ENCODE measurements around the genes PLPP2, R3HDM4 and TMEM259.

DNA sequence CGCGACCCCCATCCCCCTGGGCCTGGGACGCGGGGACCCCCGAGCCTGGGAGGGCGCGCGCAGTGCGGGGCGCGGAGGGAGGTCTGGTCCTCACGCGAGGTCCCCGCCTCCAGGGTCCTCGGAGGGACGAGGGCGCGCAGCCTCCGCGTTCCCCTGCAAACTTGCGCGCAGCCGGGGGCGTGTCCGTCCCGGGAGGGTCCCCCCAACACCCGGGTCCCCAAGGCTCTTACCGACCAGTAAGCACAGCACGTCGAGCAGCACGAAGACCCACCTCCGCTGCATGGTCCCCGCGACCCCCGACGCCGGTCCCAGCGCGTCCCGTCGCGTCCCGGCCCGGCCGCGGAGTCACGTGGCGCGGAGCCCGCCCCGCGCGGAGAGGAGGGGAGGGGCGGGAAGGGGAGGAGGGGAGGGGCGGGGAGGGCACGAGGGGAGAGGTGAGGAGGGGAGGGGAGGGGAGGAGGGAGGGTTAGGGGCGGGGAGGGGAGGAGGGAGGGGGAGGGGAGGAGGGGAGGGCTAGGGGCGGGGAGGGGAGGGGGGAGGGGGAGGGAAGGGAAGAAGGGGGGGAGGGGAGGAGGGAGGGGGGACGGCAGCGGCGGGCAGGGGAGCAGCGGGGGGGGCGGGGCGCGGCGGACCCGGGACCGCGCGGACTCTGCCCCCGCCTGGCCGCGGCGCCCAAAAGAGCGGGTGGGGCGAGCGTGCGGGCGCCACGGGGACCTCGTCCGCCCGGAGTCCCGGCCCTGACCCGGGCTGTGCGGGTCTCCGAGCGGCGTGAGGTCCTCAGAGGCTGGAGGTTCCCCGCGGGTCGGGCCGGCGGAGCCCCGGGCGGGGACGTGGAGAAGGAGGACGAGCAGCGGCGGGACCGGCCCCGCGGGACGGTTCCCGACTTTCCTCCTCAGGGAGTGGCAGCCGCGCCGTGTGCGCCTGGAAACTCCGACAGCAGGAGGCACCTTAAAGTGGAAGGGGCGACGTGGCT lies at the start of gene PLPP2:
TSS of gene PLPP2 (minus strand) at position 349 of the 973 bp plus-strand sequence.
- RRBS = 7% methylated on average over 39 of the region's 112 CpGs

- RRBS = 89% methylated on average over 8 of the region's 50 CpGs
These were observed 14.4 kb upstream of the PLPP2 start for GRCh38 chr19:305333-306296.

GRCh38 chr19:491154-491749 lies 5.0 kb upstream of the MADCAM1 start:
- RRBS = 54% methylated on average over 5 of the region's 31 CpGs

DNA sequence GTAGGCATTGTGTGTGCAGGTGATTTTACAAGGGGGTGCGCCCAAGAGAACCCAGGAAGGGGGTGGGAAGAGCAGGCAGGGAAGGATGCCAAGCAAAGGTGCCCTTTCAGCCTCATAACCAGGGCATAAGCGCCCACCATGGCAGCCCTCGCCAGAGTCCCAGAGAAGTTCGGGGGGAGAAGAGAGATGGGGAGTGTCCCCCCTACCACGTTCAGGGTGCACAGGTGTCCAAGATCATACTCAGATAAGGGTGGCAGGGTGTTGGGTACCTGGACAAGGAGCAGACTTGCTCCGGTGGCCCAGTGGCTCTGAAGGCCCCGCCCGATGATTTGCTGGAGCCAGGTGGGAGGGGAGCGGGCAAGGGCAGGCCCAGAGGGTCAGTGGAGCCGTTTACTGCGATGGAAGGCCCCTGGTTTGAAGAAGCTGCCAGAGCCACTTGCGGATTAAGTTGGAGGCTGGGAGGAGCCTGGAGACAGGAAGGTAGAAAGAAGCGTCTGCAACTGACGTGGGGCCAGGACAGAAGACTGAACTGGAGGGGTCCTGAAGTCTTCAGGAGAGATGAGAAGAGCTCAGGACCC lies 1.4 kb downstream of the TPGS1 start:
- RRBS = no CpG with 5 or more reads among the region's 14 CpGs

GRCh38 chr19:602584-603029 lies 12.9 kb downstream of the HCN2 start:
- RRBS = 92% methylated on average over 2 of the region's 18 CpGs

DNA sequence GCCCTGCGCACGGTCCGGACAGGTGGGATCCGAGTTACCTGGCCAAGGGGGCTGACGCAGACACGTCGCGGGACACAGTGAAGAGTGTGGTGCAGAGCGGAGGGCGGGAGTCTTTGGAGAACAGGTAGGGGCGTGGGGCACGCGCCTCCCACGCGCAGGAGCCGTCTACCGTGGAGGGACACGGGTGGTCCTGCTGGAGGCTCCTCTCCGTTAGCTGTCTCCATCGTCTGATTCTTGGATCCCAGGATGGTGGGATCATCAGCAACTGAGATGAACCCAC lies 7.1 kb downstream of the FGF22 start:
- RRBS = no CpG with 5 or more reads among the region's 20 CpGs

GRCh38 chr19:680692-681797 lies 4.9 kb downstream of the FSTL3 start:
- RRBS = no CpG with 5 or more reads among the region's 58 CpGs

- RRBS = 17% methylated on average over 6 of the region's 20 CpGs
These were observed 337 bp downstream of the PRSS57 start for GRCh38 chr19:694913-695316.

GRCh38 chr19:727426-728657 lies 19.1 kb downstream of the PALM start:
- RRBS = 47% methylated on average over 4 of the region's 63 CpGs

DNA sequence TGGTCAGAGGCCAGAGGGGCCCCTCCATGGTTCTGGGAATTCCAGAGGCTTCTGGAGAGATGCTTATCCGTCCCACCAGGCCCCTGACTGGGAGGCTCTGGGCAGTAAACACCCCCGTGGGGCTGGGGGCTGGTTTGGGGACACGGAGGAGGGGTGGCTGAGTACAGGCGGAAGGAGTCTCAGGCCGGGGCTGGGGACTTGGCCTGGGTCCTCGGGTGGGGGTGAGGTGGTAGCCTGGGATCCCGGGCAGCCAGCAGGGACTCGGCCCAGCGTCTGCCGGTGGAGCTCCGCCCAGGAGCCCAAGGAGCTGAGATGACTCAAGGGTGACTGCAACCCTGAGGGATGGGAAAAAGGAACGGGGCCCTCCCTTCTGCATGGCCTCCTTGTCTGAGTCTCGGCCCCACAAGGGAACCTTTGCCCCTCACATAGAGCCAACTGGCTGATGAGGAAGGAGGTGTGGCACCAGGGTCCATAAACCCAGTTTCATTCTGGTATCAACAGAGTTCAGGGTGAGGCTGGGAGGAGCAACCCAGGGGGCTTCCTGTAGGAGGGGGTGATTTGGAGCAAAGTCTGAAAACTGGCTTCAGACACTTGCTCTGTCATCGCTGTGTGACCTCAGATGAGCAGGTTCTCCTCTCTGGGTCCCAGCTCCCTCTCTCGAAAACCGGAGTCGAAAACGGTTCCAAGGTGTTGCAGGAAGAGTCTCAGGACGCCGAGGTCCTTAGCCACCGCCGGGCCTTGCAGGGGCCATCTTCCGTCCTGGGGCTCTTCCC lies 768 bp downstream of the MISP start:
- RRBS = 65% methylated on average over 11 of the region's 23 CpGs

DNA sequence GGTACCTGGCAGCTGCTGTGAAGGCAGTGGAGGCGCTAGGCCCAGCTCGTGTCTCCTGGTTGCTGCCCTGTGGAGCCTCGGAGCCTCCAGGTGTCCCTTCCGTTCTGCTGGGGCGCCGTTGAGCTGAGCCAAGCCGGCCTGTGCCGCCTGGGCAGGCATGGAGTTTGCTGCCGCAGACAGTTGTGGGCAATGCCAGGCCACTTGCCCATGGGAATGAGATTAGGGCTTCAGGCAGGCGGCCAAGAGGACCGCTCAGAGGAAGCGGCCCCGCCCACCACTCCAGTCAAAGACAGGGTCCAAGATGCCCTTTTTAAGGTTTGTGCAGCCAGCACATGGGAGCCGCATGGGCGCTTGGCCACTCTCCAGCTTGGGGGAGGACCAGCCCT lies 4.0 kb downstream of the PTBP1 start:
- RRBS = no CpG with 5 or more reads among the region's 15 CpGs

- RRBS = 90% methylated on average over 4 of the region's 39 CpGs
These were observed 7.6 kb downstream of the PTBP1 start for GRCh38 chr19:804776-805300.

GRCh38 chr19:859819-860213 lies 352 bp downstream of the CFD start:
- RRBS = no CpG with 5 or more reads among the region's 13 CpGs

- RRBS = 94% methylated on average over 3 of the region's 16 CpGs
These were observed 11.1 kb downstream of the CFD start for GRCh38 chr19:870530-870917.

DNA sequence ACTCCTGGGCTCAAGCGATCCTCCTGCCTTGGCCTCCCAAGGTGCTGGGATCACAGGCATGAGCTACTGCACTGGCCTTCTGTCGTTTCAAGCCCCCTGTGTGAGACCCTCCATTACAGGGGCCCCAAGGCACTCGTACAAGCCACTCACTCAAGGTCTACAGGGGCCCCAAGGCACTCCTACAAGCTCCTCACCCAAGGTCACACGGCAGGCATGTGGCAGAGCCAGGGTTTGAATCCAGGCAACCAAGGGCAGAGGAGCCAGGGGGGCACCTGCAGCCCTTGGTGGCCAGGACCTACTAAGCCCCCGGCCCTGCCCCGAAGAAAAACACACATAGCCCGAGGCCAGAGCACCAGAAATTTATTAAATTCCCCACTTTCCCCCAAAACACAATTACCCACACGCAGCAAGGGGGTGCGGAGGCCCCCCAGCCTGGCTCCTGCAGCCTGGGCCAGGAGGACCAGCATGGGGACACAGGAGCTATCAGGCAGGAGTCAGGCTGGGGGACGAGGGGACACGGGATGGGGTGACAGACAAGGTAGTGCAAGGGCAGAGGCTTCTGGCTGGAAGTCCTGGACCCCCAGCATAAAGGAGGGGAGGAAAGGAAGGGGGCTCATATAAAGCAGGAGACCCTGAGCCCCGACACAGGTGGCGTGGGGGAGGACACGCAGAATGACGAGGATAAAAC lies 3.3 kb upstream of the MED16 start:
- RRBS = no CpG with 5 or more reads among the region's 15 CpGs

DNA sequence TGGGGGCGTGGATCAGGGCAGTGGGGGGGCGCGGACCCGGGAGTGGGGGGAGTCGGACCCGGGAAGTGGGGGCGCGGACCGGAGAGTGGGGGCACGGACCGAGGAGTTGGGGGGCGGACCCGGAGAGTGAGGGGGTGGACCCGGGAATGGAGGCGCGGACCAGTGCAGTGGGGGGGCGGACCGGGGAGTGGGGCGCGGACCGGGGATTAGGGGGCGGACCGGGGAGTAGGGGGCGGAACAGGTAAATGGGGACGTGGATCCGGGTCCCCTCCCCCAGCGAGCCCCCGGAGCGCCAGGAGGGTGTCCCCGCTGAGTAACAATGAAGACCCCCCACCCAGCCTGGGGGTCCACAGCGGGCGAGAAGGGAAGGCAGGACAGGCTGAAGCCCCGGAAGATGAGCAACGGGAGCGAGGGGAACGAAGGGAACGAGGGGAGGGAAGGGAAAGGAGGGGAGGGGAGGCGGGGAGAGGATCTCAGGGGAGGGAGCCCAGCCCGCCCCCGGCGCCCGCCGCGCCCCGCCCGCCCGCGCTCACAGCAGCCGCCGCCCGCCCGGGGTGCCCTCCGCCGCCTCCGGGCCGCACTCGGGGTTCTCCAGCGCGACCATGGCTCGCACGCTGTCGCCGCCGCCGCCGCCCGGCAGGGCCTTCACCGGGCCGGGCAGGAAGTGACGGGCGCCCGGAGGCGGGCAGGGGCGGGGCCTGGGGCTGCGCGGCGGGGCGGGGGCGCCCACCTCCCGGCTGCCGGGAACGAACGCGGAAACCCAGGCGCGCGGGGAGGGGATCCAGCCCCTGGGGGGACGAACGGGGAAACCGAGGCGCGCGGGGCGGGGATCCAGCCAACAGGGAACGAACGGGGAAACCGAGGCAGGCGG lies at the start of gene R3HDM4:
TSS of gene R3HDM4 (minus strand) at position 666 of the 871 bp plus-strand sequence.
- RRBS = 2% methylated on average over 55 of the region's 98 CpGs

GRCh38 chr19:929358-930093 lies 3.7 kb downstream of the ARID3A start:
- RRBS = 92% methylated on average over 28 of the region's 53 CpGs

DNA sequence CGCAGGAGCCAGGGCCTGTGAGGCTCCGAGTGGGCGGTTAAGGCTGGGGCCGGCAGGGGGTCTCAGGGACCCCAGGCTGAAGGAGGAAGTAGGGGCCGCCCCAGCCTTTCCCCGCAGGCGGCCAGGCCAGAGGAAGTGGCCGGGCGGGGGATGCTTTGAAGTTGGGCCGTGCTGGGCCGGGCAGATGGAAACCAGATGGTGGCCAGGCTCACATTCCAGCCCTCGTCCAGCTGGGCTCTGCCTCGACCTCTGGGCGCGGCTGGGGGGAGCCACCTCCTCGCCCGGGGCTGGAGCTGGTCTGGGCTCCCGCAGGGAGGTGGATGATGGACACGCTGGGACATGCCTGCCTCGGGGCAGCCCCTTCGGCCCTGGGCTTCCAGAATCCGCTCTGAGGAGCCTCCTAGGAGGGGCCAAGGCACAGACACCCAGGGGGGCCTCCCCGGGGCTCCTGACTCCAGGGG lies 7.4 kb downstream of the ARID3A start:
- RRBS = 9% methylated on average over 6 of the region's 23 CpGs

- RRBS = no CpG with 5 or more reads among the region's 24 CpGs
These were observed 20.1 kb upstream of the WDR18 start for GRCh38 chr19:963927-964503.

DNA sequence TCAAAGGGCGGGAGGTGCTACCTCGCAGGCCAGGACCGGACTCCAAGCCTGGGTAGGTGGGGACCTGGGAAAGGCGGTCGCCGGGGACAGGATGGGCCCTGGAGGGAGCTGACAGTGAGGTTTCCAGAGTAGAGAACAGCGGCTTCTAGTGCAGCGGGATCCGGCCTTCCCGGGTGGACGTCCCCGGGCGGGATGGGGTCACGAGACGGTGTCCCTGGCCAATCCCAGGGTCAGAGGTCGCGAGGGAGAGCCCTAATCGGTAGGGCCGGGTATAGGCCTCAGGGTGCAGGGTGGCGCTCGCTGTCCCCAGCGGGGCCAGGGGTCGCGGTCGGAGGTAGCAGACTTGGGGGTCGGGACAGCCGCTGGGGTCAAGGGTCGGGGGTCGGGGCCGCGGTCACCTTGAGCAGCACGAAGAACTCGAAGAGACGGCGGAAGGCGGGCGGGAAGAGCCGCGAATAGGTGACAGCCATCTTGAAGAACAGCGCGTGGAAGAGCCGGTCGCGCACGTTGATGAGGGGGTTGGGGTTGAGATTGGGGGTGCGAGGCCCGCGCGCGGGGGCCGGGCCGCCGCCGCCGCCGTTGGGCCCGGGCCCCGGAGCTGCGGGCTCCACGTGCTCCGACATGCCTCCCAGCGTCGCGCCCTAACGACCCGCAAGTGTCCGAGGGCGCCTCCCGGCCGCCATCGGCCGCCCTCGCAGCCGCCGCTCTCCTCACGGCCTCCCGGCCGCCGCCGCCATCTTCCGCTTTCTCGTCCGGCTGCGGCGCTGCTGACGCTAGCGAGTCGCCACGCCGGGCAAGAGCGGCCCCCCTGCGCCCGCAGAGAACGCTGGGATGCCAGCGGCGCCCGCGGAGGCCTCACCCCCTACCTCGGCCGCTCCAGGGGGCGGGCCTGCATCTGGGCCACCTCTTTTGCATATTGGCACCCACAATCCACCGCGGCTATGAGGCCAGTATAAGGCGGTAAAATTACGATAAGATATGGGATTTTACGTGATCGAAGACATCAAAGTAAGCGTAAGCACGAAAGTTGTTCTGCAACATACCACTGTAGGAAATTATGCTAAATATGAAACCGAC lies at the start of gene TMEM259:
TSS of gene TMEM259 (minus strand) at position 750 of the 1,077 bp plus-strand sequence.
- RRBS = 2% methylated on average over 50 of the region's 110 CpGs

Data from pericardium (tissue), 1 donor.